Measurements from ENCODE around the genes DOC2A, TBX6 and RNF40.

GRCh38 chr16:30010785-30011827, at the start of gene DOC2A:
DOC2A (minus strand) TSS chr16:30011027.
- PRO-cap: no peak

DNA sequence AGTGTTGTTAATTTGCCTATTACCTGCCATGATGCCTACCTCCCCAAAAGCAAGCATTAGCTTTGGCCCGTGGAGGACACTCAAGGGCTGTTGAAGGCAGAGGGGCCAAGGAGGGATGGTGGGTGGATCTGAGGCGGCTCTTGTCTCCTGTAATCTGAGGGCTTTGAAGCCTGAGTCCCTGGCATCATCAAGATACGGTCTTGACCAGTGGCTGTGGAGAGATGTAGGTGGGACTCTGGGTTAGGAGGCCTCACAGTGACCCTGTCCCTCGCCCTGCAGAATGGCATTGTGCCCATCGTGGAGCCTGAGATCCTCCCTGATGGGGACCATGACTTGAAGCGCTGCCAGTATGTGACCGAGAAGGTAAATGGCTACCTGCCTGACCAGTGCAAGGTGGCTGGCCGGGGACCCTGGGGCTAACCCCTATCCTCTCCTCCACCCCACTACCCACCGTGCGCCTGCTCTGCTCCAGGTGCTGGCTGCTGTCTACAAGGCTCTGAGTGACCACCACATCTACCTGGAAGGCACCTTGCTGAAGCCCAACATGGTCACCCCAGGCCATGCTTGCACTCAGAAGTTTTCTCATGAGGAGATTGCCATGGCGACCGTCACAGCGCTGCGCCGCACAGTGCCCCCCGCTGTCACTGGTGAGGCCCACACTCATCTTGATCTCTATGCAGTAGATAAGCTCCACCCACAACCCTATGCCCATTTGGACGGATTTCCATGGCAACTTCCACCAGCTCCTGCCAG, 3.6 kb downstream of the ALDOA start:
- PRO-cap: no peak

DNA sequence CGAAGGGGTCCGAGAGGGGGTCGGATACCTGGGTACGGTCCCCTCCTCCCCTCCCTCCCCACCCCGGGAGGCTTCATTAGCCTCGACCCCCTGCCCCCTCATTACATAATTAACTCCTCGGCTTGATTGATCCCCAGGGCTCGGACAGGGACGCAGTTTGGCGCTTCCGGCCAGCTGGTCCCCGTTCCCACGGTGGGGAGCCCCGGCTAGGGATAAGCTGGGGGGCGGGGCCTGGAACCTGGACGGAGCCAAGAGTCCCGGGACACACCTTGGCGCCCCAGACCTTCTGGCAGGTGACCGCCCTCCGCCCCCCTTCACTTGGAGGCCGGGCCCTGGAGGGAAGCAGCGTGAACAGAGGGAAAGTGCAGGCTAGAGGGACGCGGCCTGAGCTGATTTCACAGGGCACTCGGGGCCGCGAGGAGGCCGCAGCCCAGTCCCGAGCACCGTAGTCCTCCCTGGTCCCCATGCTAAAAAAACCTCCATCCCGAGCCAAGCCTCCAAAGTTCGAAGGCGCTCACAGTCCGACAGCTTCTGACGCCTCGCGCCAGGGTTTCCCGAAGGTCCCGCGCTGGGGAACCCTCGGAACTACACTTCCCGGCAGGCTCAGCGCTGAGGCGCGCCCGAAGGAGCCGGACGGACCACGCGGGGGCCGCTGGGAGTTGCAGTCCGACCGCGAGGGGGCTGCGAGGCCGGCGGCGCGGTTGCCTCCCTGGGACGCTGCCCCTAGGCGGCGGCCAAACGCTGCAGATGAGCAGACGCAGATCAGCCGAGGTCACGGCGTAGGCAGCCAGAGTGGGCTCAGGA, at the start of gene TBX6:
TSS of gene TBX6 (minus strand) at position 570 of the 804 bp plus-strand sequence.
- PRO-cap: bidirectional peak, plus-strand start at position 664 of the sequence, minus-strand start at position 556 of the sequence

- PRO-cap: no peak
These were observed 1.3 kb downstream of the YPEL3 start for GRCh38 chr16:30094624-30095200.

GRCh38 chr16:30117636-30118816, 4.7 kb upstream of the GDPD3 start:
- PRO-cap: no peak

DNA sequence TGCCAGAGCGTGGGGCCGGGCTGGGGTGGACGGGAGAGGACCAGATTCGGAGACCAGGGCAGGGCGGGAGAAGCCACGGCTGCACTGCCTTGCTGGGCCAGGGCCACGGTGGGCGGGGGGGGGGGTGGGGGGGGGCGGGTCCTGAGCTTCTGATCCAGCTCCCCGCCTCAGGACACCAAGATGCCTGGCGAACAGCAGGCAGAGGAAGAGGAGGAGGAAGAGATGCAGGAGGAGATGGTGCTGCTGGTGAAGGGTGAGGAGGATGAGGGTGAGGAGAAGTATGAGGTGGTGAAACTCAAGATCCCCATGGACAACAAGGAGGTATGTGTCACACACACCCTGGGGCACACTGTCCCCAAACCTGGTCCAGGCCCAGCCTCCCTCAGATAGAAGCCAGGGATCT, 469 bp downstream of the ZNF771 start:
- PRO-cap: no peak

DNA sequence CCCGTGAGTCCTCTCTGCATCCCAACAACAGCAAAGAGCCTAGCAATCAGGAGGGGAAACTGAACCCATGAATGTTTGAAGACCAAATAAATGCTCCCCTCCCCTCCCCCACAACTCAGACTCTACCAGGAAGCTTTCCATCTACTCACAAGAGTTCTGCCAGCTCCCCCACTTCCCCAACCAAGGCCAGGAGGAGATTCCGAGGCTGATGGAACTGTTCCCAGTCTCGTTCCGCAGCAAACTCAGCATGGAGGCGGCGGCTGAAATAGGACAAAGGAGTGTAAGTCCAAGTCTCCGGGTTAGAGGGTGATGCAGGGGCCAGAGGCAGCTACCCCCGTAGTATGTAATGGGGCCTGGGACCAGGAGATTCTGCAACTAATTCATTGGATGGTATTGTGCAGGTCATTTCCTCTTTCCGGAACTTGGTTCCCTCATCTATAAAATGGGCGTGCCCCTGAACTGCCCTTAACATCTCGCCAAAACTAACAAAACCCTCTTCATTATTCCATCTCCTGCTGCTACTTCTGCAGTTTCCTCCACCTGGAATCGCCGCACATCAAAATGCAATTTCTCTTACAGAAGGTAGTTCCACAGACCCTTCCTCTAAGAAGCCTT, 815 bp downstream of the DCTPP1 start:
- PRO-cap: no peak

DNA sequence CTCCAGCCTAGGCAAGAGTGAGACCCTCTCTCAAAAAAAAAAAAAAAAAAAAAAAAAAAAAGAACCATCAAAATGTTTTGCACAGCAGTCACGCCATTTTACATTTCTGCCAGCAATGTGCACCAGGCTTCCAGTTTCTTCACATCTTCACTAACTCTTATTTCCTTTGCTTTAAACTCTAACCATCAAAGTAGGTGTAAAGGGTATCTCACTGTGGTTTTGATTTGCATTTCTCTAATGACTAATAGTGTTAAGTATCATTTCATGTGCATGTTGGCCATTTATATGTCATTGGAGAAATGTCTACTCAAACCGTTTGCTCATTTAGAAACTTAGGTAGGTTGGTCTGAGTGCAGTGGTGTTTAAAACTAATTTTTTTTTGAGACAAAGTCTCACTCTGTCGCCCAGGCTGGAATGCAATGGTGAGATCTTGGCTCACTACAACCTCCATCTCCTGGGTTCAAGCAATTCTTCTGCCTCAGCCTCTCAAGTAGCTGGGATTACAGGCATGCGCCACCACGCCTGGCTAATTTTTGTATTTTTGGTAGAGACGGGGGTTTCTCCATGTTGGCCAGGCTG, 1.5 kb upstream of the ITGAL start:
- PRO-cap: no peak

- PRO-cap: no peak
These were observed 1.1 kb downstream of the ITGAL start for GRCh38 chr16:30473391-30474348.

GRCh38 chr16:30573339-30574277, 2.1 kb upstream of the ZNF688 start:
- PRO-cap: no peak

GRCh38 chr16:30654530-30655458, 3.4 kb upstream of the FBRS start:
- PRO-cap: no peak

DNA sequence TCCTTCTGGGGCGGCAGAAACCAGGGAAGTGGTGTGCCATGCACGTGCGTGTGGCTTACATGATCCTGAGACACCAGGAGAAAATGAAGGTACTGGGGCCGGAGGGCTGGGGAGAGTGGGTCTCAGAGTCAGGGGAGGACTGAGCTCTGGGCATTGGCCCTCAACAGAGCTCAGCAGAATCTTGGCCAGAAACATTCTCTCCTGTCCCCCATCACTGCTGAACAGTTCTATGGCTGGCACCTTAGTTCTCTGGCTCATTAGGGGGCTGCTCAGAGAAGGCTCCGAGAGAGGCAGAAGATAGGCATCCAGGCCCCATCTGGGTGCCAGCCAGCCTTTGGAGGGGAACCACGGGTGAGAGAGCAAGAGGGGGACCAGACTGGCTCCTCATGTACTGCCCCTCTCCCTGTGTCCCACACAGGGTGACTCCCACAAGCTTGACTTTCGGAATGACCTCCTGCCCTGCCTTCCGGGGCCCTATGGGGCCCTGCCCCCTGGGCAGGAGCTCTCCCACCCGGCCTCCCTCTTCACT, 8.7 kb downstream of the FBRS start:
- PRO-cap: no peak

DNA sequence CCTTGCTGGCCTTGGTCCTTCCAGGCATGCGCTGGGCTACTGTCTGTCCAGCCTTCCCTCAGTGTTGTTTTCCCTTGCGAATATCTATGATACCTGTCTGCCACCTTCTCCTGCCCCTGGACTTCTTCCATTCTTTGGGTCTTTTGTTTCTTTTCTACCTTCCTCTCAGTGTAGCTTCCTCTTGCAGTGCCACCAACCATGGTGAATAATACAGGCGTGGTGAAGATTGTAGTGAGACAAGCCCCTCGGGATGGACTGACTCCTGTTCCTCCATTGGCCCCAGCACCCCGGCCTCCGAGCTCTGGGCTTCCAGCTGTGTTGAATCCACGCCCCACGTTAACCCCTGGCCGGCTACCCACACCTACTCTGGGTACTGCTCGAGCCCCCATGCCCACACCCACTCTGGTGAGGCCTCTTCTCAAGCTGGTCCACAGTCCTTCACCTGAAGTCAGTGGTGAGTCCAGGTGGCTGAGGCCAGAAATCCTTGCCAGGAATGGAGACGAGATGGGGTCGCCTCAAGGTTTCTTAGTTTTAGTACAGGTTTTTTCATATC, 17.6 kb upstream of the TMEM265 start:
- PRO-cap: no peak

DNA sequence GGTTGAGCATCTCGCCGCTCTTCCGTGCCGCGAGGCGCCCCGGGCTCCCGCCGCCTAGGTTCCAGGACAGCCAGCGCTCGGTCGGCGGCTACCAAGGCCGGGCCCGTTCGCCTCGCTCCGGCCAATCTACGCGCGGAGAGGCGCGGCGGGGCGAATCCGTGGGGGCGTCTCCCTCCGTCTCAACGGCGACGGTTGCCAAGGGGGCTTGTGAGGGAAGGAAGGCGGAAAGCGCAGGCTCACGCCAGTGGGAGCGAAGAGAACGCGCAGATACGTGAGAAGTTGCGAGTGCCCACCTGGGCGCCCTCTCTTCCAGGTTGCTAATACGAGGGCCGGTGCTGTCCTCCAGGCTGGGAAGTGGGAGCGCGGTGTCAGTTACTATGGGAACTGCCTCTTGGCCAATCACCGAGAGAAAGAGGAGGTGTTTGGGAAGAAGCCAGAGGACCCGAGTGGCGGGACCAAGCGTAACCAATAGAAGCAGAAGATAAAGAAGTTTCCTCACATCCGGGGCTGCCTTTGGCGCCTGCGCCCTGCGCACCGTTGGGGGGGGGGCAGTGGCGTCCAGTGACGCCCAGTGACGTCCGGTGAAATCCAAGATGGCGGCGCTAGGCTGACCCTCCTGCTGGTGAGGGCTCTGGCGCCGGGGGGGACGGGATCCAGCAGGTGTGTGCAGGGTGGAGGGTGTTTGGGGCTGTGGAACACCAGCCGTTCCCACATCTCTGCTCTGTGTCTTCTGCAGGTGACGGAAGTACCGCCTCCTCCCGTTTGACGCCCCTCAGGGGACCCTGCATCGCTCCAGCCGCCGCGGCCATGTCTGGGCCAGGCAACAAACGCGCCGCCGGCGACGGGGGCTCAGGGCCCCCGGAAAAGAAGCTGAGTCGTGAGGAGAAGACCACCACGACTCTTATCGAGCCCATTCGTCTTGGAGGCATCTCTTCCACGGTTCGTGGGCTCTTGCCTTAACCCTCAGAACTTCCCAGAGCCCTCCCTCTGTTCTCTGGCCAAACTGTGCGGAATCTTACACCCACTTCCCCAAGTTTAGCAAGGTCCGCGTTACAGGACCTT, at the start of gene RNF40:
TSS of gene RNF40 (plus strand) at position 584 of the 1,062 bp plus-strand sequence.
- PRO-cap: unidirectional peak, plus-strand start at position 584 of the sequence

GRCh38 chr16:30773918-30774620, 11.9 kb downstream of the RNF40 start:
- PRO-cap: no peak

DNA sequence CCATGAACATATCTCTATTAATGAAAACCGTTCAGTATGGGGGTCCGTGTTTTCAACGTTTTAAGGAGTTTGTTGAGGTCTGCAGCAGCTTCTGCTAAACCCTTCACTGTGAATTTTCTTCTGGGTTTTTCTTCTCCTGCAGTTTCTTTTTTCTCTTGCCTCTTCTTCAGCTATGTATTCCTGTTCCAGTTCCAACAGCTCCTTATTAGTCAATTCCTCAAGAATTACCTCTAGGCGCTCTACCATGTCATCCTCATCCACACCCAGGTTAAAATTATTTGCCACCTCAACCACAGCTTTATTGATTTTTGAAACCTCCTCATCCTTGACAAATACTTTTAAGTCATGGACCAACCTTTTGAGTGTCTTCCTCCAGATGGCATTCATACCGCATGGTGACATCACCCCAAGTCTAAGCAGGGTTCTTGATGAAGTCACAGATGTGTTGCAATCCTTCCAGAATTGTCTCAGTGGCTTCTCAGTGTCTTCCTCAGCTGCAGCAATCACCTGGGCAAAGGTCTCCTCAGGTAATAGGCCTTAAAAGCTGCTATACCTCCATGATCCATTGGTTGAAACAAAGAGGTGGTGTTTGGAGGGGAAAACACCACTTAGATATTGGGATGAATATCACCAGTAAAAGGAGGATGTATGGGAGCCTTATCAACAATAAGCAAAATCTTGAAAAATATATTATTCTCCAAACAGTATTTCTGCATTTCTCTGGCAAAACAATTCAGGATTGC, 40.1 kb downstream of the BCL7C start:
- PRO-cap: no peak

DNA sequence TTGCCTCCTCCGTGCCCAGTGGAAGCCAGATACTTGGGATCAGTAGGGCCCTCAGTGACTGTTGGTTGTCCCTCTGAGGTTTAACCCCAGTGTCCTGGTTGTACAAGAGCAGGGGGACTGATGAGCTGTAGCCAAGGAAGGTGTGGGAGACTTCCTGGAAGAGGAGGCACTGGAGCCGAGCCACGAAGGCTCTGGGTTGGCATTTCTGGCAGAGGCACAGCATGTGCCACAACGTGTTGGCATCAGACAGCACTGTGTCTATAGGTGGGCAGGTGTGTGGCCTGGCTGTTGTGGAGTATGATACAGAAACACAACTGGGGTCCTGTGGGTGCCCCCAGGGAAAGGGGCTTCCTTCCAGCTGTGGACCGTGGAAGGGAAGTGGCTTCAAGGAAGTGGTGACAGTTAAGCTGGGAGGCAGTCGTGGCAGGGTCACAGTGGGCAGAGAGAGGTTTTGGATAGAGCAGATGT, 11.3 kb upstream of the ORAI3 start:
- PRO-cap: no peak

DNA sequence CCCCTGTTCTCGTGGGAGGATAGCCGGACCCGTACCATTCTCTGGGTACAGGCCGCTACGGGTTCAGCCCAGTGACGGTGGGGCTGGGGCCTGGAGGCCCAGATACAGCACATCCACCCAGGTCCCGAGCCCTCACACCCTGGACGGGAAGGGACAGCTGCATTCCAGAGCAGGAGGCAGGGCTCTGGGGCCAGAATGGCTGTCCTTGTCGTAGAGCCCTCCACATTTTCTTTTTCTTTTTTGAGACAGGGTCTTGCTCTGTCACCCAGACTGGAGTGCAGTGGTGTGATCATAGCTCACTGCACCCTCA, 3.1 kb downstream of the HSD3B7 start:
- PRO-cap: no peak

- PRO-cap: no peak
These were observed 5.7 kb downstream of the PRSS53 start for GRCh38 chr16:31082683-31083856.

- PRO-cap: no peak
These were observed 667 bp upstream of the ITGAX start for GRCh38 chr16:31354156-31354861.

Data from tibial artery (tissue), 1 donor.